Cardiac muscle cell (in vitro differentiated cells and primary cell): ENCODE results near the genes VEZF1, SRSF1 and DYNLL2.

DNA sequence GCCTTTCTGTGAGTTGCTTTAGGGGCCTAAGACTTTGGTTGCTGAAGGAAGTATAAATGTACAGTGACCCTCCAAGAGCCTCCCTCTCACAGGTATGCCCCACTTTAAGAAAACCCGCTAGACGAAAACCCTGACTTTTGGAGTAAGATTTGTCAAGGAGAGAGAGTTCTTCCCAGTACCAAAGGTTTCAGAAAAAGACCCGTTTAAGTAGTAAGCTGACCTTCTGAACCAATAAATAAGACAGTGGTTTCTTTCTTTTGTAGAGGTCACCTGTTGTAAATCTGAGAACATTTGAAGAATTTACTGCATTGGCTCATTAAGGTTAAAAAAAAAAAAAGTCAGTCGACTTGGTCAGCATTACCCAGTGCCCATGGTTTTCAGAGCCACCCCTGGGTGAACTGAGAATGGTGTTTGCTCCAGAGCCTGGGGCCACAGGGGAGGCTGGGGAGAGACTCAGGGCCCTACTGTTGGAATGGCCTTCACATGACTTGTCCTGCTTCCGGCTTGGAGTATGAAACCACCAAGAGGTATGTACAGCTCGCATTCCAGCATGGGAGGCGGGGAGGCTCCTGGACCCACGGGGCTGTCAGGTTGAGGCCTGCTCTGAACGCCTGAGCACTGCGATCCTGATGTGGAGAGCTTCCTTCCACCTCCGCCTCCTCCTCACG lies 36.6 kb downstream of the MSI2 start:
- RAMPAGE, long total RNA: no peak
- RRBS: no CpG with 5 or more reads among the region's 12 CpGs

- RAMPAGE, long total RNA: no peak
- RRBS: no CpG with 5 or more reads among the region's 4 CpGs
These were observed 101.6 kb downstream of the MSI2 start for GRCh38 chr17:57357769-57358534.

DNA sequence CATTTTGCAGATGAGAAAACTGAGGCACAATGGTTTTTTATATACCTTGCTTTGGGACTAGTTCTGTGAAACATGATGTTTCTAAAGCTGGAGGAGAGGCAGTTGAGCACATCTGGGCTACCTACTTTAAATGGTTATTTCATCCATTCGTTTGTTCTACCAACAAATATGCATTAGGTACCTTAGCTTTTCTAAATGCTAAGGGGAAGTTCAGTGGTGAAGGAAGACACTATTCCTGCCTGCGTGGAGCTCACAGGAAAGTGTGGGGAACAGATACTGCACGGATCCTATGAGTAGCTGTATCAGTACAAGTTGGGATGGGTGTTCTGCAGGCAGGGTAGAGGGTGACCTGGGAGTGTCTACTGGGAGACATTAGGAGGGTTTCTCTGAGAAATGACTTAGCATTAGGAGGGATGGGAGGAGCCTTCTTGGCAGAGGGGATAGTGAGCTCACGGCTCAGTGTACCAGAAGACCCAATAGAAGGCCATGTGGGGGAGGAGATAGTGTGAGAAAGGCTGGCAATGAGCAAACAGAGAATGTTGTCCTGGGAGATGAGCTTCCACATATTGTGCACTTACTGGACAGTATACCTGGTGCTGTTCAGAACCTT lies 109.0 kb downstream of the MSI2 start:
- RAMPAGE, long total RNA: no peak
- RRBS: no CpG with 5 or more reads among the region's 4 CpGs

GRCh38 chr17:57420958-57421574 lies 164.7 kb downstream of the MSI2 start:
- RAMPAGE, long total RNA: no peak
- RRBS: no CpG with 5 or more reads among the region's 11 CpGs

- RAMPAGE, long total RNA: no peak
- RRBS: no CpG with 5 or more reads among the region's 6 CpGs
These were observed 166.5 kb downstream of the MSI2 start for GRCh38 chr17:57422747-57423306.

DNA sequence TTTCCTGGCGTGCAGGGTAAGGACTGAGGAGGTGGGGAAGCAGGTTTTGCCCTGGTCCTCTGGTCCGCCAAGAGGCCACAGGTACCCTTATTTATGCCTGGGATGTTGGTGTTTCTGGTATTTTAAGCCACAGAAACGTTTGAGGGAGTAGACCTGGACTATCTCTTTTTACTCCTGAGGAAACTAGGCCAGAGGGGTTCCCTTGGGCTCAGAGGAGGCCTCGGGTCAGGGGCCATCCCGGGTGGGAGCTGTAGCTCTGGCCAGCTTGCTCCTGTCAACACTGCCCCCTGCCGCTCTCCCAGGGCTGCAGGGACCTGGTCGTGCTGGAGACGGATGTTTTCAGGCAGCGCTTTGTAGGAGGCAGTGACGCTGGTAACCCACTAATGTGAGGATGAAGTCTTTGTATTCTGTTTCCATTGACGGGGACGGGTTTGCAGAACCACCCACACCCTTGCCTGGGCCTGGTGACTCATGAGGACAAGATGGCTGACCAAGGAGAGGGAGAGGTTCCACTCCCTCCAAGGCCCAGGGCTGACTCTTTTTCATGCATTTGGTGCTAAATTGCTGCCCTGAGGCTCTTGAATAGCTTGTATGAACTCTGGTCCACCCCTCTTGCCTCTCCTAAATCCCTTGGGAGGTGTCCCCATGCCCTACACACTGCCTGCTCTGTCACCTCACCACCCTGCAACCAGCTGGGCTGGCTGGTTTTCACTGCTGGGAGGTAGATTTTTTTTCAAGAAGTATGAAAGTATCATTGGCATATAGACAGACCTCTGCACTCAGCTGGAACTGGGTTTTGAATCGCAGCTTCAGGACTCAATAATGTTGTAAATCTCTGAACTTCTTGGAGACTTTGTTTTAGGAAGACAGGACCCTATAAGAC lies 184.6 kb downstream of the MSI2 start:
- RAMPAGE, long total RNA: no peak
- RRBS: no CpG with 5 or more reads among the region's 13 CpGs

DNA sequence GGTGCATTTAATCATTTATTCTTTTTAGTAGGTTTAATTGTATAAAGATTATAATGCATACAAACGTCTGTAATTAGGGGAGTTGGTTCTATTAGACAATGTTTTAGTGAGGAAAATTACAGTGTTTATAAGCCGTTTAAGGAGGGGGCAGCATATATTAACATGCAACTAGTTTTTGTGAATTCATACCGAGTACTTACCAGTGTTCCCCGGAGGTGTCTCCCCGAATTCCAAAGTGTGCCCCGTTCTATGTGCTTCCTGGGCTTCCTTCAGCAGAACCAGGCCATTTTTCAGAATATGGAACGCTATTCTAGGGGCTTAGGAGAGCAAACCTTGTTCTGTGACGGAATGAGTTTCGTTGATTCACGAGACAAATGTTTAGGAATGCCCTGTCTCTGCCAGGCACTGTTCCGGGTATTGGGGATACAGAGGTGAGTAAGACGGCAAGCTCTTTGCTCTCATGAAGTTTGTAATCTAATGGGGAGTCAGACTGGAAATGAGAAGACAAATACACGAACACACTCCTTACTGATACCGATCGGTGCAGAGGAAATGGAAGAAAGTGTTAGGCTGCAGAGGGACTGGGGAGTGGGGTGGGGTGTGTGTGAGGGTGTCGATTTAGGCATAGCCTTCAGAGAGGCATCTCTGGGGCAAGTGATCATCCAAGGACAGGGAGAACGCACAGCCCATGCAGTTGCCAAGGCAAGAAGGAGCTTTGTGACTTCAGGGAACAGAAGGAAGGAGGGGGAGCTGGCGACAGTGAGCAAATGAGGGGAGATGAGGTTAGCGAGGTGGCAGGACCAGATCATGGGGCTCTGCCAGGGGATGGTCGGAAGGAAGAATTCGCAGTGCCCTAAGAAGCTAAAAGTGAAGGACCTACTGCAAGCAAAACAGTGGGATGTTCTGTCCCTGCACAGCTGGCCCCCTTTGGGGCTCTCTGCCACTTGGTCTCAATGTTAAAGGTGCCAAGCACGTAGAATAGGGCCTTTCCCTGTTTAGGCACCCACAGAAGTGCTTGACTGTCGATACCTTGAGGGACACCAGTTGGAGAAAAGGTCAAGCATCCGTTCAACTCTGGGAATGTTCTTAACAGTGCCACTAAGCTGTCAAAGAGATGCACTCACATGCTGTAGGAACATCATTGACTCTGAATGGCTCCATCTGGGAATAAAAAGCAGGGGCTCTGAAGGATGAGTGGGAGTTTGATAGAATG lies 189.6 kb downstream of the MSI2 start:
- RAMPAGE, long total RNA: no peak
- RRBS: no CpG with 5 or more reads among the region's 24 CpGs

DNA sequence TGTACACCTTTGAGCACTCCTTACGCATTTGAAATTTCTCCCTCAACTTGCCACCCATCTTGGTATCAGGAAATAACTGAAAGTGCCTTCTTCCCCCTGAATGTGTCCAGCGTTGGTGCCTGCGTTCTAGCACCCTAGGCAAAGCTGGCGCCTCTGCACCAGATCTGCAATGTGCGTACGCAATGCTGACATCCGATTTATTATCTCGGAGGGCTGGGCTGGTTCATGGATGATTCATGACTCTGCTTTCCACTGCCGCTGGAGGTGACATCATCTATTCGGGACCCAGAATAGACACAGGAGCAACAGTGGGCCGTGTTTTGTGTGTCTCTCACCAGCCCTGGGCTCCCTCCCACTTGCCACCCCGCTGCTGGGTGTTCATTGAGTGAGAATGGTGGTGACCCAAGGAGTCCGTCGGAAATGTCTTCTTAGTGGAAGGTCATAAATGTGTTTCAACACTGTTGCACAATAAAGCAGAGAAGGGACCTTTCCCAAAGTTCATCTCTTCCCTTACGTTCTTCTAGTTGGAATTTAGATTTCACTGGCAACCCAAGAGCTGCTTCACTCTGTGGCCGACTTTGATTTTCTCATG lies 203.2 kb downstream of the CCDC182 start:
- RAMPAGE, long total RNA: no peak
- RRBS: no CpG with 5 or more reads among the region's 16 CpGs

DNA sequence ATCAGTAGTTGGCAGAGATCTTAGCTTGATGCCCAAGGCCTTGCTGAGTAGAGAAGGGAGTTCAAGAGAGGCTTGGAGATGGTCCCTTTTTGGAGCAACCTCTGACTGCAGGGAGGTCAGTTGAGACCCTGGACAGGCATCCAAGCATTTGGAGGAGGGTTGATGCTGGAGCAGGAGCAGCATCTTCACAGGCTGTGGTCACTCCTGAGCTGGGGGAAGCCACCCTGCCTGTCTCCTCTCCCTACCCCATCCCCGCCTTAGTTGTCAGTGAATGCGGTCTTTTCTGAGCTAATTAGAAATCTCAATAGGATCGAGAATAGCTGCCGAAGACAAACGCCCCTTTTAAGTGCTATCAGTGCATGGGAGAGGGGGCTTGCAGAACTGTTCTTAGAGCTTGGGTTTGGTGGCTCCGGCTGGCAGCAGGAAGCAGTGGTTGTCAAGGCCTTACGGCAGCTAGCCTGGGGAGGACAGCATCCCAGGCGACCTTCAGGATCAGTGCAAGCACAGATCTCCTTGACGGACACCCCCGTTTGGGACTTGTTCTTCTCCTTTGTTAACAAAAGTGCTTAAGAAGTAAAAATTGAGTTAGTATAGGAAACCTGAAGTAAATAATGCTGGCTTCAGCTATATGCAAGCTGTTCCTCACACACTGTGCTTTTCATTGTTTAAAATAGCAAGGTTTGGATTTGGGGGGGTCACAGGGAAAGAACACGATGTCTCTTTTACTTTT lies 195.1 kb downstream of the CCDC182 start:
- RAMPAGE, long total RNA: no peak
- RRBS: no CpG with 5 or more reads among the region's 11 CpGs

- RAMPAGE, long total RNA: no peak
- RRBS: no CpG with 5 or more reads among the region's 11 CpGs
These were observed 65.3 kb downstream of the CCDC182 start for GRCh38 chr17:57679526-57680444.

DNA sequence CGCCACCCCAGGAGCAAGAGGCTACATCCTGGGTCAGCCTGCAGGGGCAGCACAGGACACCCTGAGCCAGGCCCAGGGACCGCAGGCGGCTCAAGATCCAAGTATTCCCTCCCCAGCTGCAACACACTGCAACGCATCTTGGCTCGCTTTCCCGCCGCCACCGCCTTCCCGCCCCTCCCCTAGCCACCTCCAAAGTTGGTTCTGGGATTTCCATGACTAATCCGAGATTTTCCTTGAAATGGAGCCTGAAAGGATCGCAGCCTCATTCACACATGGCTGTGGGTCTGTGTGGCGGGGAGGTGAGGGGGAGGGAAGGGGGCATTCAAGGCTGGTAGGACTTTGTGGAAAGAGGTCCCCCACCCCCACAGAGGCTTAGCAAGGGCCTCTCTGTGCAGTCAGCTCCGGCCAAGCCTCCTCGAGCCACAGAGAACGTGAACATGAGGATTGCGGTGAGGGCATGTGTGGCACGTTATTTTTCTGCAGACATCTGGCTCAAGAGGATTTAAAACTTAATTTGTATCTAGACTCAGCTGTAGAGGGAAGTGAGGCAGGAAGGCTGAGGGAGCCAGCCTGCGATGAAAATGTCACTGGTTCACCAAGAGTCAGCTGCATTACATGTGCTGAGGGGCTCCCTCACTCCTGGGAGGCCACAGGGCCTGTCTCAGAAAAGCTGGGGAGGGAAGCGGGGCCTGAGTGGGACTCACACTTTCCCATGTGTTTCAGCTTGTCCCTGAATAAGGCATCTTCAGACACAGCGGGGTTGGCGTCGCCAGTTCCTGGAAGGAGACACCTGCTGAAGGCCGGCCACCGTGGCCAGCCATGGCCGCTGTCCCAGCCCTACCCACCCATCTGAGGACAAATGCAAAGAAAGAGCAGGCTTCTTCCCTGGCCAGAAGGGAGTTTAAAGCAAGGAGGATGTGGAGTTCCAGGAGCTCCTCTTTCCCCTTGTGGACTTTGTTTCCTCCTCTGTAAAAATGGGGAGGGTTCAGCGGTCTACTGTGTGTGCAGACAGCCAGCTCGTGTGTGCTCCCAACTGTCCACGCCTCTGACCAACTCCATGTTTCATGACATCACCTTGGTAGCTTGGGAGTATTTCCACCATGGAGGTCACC lies 18.9 kb upstream of the MRPS23 start:
- RAMPAGE, long total RNA: no peak
- RRBS: no CpG with 5 or more reads among the region's 28 CpGs

DNA sequence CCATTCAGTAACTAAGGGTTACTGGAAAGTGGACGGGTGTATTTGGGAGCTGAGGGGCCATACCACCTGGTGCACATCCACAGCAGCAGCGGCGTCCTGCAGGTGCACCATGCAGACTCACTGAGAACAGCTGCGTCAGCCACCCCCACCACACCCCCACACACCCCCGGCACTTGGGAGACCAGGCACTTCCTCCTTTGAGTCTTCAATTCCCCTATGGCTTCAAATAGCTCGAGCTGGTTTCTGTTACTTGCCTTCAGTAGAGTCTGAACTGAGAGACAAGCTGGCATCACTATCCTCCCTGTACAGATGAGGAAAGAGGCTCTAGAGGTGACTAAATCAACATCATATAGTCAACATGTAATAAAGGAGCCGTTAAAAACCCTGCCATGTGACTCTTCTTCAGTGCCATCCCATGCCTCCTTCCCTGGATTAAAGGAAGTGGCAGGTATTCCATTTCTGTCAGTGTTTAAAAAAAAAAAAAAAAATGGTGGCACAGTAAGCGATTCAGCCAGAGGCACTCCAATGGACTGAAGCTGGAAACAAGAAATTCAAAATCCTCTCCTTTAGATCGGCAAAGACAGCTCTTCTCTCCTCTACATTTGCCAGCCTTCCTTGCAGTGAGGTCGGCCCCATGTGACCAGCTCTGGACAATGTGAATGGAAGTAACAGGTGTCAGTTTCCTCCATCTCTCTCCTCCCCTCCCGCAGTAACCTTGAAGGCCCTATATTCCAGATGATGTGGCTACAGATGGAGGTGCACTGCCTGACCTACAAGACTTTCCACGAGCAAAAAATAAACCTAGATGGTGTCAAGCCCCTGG lies 15.2 kb downstream of the CUEDC1 start:
- RAMPAGE, long total RNA: no peak
- RRBS: no CpG with 5 or more reads among the region's 12 CpGs

GRCh38 chr17:57946477-57947717 lies 8.3 kb downstream of the CUEDC1 start:
- RAMPAGE, long total RNA: no peak
- RRBS: 58% methylated on average over 2 of the region's 24 CpGs

DNA sequence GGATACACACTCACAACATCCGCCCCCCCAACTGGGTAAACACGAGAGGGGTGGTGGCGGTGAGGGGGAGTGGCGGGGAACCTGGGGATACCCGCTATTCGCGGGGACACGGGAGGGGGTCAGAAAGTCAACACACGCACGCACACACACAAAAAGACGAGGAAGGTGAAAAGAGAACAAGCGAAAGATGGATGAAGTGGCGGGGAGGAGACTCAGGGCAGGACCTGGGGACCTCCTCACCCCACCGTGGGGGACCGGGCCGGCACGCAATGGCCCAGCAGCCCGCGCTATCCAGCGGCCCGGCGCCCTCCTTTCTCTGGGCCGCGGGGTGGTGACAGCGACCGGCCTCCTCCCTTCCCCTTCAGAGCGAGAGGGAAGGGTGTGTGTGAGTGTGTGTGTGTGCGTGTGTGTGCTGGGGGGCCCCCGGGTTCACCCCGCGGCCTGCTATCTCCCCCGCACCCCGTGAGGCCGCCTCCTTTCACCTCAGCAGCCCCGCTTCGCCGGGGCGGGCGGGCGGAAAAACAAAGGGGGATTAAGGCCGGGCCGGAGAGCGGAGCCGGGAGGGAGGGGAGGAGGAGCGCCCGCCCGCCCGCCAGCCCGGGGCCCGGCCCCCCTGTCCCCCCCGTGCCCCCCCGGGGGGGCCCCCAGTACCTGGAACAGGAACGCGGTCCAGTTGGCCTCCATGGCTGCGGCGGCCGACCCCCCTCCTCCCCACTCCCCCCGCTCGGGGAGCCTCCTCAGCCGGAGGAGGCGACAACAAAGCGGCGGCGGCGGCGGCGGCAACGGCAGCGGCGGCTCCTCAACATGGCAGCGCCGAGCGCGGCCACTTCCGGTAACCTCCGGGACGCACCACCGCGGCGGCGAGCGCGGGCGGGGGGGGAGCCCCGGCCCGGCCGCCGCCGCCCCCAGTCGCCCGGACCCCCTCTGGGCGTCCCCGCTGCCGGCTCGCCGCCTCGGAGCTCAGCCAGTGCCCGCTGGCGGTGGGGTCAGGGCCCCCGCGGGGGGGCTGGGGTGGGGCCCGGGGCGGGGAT lies at the start of gene VEZF1:
VEZF1 (minus strand) TSS at position 827 of the 1,031 bp plus-strand sequence.
- RAMPAGE, long total RNA: start-site peak on the minus strand centred at position 774 of the sequence, 142 bp wide, 72 and 221 reads in 2 replicates
- RRBS: 3% methylated on average over 64 of the region's 103 CpGs

DNA sequence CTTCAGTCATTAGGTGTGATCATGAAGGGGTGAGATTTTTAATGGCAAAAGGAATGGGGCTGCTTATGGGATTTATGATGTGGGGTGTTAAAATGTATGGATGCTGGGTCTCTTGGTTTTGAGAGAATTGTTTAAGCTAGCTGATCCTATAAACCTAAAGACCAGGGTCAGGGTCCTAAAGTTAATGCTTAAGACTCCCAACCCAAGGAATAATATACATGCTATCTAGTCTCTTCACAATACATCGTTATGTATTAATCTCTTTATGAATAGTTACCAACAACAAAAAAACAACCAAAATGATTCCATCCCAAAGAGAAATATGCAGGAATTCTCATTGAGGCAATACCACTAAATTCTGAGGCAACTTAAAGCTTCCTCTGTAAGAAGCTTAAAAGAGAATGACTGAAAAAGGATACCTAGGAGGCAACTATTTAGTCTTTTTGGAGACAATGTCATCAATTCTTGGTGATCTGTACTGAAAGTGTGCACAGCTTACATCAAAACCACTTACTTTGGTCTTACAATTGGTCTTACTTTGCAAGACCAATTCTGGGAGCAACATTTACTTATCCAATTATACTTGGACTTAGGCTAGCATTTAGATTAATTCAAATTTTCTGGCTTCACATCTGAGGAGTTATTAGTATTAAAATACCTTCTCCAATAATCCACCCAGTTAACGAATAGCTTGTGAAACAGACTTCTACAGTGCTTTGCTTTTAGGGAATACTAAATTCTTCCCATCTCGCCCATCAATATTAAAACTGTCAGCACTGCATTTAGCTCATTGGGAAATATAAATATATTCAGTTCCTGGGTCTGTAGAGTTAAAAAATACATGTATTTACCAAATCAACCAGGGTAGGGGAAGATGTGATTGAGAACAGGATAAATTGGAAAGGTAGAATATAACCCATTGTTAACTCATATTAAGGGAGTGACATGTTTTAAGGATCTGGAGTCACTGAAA lies 8.9 kb upstream of the VEZF1 start:
- RAMPAGE, long total RNA: no peak
- RRBS: no CpG with 5 or more reads among the region's 3 CpGs

DNA sequence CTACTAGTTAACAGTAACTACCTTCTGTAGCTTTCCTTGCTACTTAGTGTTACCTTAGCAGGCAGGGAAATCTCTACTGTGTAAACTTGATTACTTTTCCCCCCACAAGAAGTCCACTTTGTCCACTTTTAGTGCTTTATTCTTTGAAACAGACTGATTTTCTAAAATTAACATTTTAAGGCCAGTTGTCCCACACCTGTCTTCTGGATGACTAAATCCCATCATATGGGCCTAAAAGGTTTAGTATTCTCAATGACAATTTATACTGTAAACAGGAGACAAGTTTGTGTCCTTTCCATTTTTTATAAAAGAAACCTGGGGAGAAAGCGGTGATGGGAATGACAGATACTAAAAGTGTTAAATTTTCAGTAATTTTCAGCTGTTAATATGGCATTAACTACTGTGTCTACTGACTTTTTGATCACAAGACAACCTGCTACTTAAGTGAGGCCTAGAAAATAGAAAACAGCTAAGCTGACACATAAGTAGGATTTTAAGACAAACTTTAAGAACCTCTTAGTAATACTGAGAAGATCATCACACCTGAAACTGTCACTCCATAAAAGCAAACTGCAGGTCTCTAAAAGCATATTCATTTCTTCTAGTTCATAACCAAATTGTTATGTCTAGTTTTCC lies 8.2 kb downstream of the SRSF1 start:
- RAMPAGE, long total RNA: no peak
- RRBS: no CpG with 5 or more reads among the region's 1 CpG

- RAMPAGE, long total RNA: start-site peak on the minus strand at chr17:58007226-58007271, 977 and 1,336 reads in 2 replicates
- RRBS: no CpG with 5 or more reads among the region's 94 CpGs
These were observed at the start of gene SRSF1 for GRCh38 chr17:58006862-58007889. TSS of gene SRSF1 (minus strand) at chr17:58007246.

DNA sequence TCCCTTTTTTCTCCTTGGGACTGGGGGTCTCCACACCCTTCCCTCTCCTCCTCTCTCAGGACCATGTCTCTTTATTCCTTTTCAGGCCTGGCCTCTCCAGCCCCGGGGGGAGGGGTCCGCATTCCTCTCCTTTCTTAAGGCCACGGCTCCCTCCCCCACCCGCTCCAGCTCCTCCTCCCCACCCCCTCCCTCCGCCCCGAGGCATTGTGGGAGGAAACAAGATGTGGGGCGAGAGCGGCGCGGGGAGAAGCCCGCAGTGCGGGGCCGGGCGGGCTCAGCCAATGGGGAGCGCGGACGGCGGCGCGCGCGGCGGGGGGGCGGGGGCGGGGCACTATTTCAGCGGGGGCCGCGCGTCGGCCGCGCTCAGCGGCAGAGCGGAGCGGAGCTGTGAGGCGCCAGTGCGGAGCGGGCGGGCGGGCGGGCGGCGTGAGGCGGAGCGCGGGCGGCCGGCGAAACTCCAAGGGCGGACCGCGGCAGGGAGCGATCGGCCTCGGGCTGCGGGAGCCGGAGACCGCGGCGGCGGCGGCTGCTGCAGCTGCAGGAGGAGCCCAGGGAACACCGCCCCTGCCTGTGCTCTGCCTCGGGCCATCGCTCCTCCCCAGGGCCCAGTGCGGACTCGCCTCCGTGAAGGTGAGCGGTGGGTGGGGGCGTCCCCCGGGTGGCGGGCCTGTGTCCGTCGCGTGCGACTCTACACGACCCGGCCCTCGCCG lies at the start of gene DYNLL2:
DYNLL2 (plus strand) TSS at position 366 of the 710 bp plus-strand sequence.
- RAMPAGE, long total RNA: no peak
- RRBS: 3% methylated on average over 20 of the region's 80 CpGs

DNA sequence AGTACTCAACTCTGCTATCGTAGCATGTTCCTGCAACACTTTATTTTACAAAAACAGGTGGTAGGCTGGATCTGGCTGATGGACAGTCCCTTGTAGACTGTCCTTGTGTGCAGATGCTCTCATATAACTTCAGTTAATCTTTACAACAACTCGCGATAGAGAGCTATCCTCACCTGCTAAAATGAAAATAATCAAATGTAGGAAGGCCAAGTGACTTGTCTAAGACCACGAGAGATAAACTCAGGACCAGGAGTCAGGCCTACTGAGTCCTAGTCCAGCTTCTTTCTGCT lies 3.0 kb downstream of the DYNLL2 start:
- RAMPAGE, long total RNA: no peak
- RRBS: no CpG with 5 or more reads among the region's 4 CpGs

- RAMPAGE, long total RNA: no peak
- RRBS: no CpG with 5 or more reads among the region's 5 CpGs
These were observed 1.1 kb upstream of the TSPOAP1 start for GRCh38 chr17:58329646-58330060.